A673 (cell line): ENCODE results near the genes ARHGAP12 and NRP1.

DNA sequence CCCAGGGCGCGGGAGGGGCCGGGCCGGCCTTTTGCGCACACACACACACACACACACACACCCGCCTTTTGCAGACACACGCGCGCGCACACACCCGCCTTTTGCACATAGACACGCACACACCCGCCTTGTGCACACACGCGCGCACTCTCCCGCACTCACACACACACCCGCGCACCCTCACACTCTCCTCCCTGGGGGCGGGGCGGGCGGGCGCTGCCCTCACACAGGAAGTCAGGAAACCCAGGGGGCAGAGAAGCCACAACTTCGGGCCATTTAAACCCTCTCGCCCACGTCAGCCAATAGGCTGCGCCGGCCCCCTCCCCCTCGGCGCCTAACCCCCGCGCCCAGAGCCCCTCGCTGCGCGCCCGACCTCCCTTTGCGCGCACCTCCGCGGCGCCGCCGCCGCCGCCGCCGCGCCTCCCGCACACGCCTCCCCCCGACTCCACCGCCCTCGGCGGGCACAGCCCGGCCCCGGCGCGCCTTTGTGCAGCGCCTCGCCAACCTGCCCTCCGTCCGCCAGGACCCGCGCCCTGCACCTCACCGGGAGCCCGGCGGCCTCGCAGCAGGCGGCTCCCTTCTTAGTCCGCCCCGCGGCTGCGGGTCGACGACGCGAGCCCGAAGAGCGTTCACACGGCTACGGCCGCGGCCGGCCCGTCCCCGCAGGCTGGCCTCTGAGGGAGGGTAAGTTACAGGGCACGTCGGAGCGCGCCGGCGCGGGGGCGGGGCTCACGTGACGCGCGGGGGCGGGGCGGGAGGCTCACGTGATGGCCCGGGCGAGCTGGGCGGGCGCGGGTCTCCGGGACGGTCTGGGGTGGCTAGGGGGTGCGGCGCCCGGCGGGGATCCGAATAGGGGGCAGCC, at the start of gene ARHGAP12:
TSS of gene ARHGAP12 (minus strand) at position 693 of the 862 bp plus-strand sequence.
- PRO-cap: bidirectional peak, plus-strand start at position 464 of the sequence, minus-strand start at position 152 of the sequence; bidirectional peak, plus-strand start at position 794 of the sequence, minus-strand start at position 676 of the sequence

DNA sequence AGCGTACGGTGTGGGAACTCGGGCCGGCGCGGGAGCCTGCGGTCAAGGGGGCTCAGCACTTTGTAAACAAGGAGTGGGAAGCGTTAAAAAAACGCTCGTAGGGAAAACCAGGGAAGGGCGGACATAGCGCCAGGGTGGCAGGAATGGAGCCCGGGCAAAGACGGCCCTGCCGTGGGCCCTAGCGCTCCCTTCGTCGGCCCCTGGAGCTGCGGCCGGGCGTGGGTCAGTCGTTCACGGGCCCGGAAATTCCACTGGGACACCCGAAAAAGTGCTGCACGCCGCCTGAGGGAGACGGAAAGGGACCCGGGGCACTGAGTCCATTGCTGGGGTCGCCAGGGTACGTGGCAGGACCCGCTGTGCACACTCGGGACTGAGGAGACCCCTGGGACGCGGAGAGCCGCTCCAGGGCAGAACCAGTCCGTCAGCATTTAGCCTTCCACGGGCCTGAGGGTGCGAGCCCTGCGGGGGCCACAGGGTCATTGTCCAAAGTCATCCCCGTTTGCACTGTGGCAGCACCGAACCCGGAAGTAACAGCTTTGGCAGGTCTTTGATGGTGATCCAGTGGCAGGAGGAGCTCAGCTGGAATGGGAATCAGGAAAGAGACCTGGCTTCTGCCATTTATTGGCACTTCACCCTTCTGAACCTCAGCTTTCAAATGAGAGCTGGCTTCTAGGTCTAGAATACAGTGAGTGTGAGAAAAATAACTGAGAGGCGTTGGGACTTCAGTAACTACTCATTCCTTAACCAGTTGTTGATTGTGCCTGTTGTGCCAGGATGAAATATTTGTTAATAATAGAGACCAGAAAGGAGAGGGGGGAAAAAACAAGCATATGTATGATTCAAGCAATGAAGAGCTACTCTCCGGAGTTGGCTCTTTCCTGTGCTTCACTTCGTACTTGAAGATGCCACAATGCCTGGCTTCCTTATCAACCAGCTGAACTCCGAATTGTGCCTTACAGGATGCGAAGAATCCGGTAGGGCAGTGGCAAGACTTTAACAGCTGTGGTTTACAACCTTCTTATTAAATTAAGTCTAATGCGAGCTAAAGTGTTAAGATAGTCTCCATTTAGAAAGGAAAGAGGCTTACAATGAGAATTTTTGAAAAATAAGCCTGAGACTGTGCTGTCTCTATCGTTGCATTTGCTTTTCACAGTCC, 748 bp upstream of the ARHGAP12 start:
- PRO-cap: bidirectional peak, plus-strand start at position 1,133 of the sequence, minus-strand start at position 898 of the sequence

DNA sequence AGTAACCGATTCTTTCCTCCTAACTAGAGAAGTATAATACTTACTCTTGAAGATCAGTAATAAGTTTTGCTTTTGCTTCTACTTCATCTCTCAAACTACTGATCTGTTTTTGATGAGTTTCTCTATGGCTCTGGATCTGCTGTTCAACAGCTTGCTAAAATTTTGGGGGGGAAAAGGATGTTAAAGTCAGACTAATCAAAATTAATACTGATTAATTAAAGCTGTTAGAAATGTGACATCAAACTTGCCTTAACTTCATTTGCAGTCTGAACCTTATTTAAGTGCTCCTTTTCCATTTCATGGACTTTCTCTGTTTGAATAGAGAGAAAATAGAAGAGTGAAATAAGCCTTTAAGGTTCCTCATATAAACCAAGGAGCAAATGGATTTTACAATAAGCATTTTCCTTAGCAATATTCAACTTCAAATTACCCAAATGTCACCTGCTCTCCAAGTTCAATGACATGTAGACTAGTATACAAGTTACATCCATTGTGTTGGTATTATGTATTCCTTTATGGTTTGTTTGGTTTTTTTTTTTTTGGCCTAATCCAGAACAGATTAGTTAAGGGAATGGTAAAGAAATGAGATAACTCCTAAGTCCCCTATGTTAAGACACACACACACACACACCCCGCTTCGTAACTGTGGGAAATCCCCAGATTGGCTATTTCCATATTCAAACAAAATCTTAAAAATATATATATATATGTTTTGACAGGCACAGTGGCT, 35.1 kb downstream of the KIF5B start:
- PRO-cap: no peak

DNA sequence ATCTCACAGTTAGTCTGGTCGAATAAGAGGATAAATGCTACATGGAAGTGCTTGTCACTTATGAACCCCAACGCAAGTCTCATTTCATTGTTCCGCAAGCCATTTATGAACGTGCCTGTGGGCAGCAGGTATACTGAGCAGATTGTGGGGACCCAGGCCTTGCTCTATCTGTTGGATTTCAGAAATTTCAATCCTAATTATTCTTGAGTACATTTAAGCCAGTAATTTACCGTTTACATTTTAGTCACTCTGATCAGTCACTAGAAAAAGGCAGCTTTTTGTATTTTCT, 80.7 kb downstream of the EPC1 start:
- PRO-cap: no peak

GRCh38 chr10:32315774-32316389, 31.1 kb downstream of the EPC1 start:
- PRO-cap: no peak

- PRO-cap: no peak
Observed at GRCh38 chr10:32446576-32446809, 553 bp downstream of the CCDC7 start.

DNA sequence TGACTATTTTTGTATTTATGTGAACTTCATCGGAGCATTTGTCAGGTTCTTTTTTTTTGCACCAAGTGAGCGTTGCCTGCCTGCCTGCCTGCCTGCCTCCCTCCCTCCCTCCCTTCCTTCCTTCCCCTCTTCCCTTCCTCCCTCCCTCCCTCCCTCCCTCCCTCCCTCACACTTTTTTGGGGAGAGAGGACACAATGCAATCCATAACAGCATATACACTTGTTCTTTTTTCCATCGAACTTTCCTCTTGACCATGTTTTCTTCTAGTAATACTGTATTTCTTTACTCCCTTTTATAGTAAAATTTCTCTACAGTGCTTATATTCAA, 833 bp downstream of the CCDC7 start:
- PRO-cap: bidirectional peak, plus-strand start at position 169 of the sequence, minus-strand start at position 110 of the sequence

- PRO-cap: no peak
Observed at GRCh38 chr10:32559708-32560478, 114.0 kb downstream of the CCDC7 start.

DNA sequence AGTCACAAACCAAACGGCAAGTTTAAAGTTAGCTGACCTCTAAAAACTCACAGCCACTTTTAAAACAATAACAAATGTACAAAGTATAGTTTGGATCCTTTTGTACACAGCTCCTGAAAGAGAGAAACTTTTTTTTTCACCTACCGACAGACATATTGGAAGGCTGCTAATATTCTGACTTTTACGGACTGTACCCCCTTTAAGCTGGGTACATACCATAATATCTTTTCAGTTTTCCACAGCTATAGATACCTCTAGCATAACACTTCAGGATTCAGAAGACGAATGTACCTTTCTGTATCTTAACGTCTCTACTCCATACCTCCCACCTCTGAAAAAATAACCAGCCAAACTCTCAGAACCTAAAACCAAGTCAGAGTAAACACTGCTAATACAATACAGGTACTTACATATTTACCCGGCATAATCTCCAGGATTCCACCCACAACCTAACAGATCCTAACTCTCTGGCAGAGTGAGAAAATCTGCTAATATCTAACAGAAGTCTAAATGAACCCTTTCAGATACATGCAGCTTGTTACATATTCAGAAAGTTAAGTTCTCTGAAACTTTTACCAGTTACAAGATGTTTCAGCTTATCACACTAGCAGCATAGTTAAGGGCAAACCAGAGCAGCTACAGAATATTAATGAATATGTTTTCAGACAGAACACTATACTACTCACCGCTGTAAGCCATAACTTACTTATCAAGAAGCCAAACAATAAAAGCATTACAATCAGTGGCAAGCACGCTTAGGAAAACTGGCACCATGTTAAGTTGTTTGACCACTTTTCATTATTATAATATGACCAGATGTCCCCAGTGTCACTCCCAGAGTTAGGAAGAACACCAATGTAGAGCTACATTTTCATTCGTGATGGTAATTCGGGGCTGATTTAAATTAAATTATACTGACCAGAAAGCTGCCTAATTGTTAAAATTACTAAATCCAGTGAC, 2.9 kb downstream of the ITGB1 start:
- PRO-cap: no peak

DNA sequence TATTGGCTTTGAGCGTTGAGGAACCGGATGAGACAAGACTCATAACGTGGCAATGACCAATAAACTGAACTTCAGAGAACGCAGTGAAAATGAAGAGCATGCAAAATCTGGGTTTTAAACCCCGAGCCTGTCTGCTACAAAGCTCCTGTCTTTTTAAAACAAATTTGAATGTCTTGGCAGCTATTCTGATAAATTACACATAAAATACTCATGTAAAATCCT, 74.7 kb upstream of the ITGB1 start:
- PRO-cap: no peak

DNA sequence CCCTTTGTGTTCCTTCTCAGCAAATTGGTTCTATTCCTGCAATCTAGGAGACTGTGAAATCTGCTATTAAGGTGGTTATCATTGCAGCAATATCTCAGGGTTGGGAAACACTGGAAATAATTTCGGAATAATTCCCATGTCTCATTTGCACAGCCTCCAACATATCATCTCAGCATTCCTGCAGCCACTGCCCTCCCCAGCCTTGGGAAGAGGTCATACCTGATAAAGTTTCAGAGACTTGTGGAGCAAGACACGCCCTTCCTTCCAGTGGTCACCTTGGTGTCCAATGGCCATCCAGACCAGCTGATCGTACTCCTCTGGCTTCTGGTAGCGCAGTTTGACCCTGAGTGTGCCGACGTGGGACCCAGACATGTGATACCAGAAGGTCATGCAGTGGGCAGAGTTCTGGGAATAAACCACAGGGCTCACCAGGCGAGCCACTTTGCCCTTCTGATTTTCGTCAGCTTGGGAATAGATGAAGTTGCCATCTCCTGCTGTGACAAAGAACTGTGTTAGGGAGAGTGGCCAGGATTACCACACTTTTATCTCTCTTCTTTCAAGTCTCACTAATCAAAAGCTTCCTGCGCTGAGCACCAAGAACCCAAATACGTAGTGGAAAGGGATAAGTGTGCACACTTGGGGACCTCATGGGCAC, 148.3 kb downstream of the NRP1 start:
- PRO-cap: no peak

GRCh38 chr10:33248598-33249149, 85.8 kb downstream of the NRP1 start:
- PRO-cap: no peak

- PRO-cap: bidirectional peak, plus-strand start at chr10:33314114, minus-strand start at chr10:33313879
Observed at GRCh38 chr10:33313808-33314398, 20.6 kb downstream of the NRP1 start.

- PRO-cap: no peak
Observed at GRCh38 chr10:33330294-33331065, 4.0 kb downstream of the NRP1 start.

DNA sequence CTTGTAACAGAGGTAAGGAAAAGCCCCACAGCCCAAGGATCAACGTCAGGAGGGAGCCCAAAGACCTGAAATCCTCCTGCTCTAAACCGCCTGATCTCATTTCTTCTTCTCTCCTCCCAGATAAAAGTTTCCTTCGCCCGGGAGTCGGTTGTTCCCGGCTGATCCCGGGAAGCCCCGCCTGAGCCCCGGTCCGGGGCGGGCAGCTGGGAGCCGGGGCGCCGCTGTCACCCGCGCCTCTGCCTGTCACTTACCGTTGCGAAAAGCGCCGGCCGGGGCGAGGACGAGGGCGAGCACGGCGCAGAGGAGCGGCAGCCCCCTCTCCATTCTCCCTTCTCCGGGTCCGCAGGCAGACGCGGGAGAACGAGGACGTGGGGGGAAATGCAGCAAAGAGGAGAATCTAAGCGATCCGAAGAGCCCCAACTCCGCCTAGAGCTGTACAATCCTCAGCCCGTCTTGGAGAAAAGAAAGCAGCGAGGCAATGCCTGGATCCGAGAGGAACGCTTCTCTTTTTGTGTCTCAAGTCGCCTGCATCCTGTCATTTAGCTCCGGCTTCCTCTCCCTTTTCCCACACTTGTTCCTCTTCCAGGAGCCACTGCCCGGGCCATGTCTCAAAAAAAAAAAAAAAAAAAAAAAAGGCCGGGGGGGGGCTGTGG, at the start of gene NRP1:
TSS of gene NRP1 (minus strand) at position 609 of the 653 bp plus-strand sequence.
- PRO-cap: bidirectional peak, plus-strand start at position 323 of the sequence, minus-strand start at position 335 of the sequence

GRCh38 chr10:33661701-33662327, 327.3 kb upstream of the NRP1 start:
- PRO-cap: no peak

DNA sequence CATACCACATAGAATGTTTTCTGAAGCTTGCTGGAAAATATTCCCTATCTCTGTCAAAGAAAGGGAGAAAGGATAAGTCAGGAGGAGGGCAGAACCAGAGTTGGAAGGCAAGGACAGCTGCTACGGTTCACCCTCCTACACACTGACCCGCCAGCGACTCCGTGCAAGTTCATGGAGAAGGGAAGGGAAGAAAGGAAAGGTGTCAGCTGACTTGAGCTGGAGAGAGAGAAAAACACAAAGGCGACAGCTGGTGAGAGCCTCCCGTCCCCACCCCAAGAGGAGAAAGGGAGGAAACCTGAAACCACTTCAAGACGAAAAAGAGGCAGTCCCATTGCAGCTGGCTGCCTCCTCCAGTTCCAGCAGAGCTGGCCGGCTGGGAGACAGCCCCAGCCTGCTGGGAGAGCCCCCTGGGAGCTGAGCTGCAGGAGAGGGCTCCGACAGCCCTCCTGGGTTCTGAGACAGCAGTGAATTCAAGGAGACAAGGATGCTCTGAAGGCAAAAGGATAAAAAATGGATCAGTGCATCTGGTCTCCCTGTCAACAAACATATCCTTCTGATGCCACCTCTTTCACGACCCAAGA, 75.2 kb downstream of the PARD3 start:
- PRO-cap: bidirectional peak, plus-strand start at position 353 of the sequence, minus-strand start at position 163 of the sequence

GRCh38 chr10:35141270-35142132, 14.9 kb downstream of the CREM start:
- PRO-cap: no peak

GRCh38 chr10:35165157-35165649, 38.6 kb downstream of the CREM start:
- PRO-cap: no peak

DNA sequence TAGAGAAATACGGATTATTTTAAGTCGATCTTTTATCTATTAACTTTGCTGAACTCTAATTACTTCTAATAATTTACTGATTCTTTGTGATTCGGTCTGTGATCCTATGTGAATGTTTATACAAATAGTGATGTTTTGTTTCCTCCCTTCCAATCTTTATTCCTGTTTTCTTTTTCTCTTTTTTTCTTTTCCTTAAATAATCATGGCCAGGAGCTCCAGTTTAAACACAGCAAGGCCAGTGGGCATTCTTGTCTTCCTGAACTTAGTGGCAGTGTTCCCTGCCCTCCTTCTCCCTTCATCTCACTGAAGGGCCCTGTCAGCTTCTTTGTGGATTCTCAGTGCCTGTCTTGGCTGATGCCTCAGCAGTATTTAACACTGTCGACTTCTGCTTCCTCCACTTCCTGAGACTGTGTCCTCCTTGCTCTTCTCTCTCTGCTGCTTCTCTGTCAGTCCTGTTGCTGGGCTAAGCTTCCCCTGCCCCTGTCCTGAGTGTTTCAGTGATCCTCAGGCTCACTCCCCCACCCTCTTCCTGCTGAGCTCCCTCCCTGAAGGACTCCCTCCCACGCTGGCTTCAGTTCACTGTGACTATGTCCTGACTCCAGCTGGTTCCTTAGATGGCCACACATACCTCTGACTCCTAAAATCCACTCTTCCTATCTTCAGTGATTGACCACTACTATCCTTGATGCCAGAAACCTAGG, 64.8 kb downstream of the CREM start:
- PRO-cap: no peak